Osteocyte (in vitro differentiated cells): ENCODE data around the genes ATXN7L3B, KCNC2 and KRR1.

DNA sequence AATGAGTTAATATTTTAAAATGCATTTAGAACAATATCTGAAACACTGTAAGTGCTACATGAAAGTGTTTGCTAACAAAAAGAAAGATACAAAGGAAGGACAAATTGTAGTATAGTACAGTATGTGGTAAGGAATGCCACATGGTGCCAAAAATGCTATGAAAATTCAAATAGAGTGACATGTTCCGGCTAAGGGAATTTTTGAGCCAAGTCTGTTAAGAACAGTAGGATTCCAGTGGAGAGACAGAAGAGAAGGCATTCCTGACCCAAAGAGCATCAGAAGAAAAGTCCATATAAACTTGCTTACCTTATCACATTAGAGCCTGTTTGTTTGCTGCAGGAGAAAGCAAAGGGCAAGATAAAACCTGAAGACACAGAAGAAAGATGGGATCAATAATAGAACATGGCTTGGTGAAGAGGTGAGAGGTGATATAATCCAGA lies 148.4 kb downstream of the TPH2 start:
- PRO-cap: no peak

- PRO-cap: no peak
Measured at GRCh38 chr12:74171548-74171902, 366.1 kb upstream of the ATXN7L3B start.

- PRO-cap: no peak
Measured at GRCh38 chr12:74292102-74293454, 245.1 kb upstream of the ATXN7L3B start.

GRCh38 chr12:74537597-74538537 lies at the start of gene ATXN7L3B:
TSS of gene ATXN7L3B (plus strand) at chr12:74537835.
- PRO-cap: bidirectional peak, plus-strand start at chr12:74537855, minus-strand start at chr12:74537763; bidirectional peak, plus-strand start at chr12:74538341, minus-strand start at chr12:74538271

DNA sequence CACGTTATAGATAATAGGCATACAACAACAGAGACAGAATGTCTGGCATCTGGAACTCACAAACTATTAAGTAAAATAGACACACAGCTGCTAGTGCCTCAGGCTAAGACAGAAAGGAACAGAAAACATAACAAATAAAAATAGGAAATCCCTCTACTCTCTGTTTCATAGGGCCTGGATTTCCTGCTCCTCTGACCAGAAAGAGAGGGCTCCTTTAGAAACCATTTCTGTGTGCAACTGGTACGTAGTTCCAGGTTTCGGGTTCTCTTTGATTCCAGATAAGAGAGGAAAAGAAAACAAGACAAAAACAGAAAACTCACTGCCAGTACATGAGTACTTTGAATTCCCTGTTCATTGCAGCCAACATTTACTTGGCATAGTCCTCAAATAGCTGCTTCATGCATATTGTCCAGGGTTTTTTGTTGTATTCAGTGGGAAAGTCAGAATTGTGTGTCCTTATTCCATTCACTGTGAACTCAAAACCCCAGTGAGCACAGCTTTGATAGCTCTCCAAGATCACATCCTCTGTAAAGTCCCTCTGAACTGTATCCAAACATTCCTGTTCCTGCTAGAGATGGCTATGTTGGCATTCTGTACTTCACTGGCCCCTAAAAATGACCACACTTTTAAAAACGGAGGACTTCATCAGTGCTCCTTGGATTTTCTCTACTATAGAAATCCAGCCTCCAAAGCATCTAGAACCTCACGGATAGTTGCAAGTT lies 48.9 kb downstream of the ATXN7L3B start:
- PRO-cap: no peak

DNA sequence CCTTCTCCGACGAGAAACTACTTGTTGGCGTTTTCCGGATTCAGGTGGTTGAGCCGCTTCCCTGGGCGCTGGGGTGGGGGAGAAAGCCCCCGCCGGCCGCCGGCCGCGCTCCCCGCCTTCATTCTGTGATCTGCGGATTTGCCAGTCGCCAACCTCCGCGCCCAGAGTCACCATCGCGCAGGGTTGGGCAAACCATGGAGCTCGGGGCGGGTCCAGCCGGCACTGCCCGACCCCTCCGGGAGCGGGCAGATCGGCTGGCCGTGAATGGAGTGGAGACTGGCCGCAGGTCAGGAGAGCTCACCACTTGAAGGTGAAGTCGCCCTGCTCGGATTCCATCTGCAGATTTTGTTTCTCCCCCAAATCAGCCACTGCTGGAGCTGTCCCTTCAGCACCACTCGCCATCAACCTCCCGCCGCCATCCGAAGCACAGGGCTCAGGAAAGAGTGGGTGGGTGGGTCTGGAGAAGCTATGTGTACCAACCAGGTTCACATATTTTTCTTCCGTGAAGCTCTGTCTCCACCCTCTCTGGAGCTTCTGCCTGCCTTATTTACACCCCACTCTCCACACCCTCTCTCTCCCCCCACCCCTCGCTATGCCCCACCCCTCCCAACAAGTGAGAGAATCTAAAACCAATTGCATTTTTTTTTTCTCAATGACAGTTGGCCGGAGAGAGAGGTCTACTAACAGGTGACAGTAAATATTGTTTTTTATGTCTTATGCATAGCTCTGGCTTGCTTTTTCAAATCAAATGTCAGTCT lies at the start of gene KCNC2:
Gene KCNC2 (minus strand): TSS at position 536 of the 758 bp plus-strand sequence.
- PRO-cap: no peak

GRCh38 chr12:75478523-75479167 lies 1.9 kb upstream of the GLIPR1 start:
- PRO-cap: no peak

GRCh38 chr12:75498972-75500109 lies 12.1 kb downstream of the KRR1 start:
- PRO-cap: no peak

GRCh38 chr12:75510806-75511997 lies at the start of gene KRR1:
TSS of gene KRR1 (minus strand) at chr12:75511609.
- PRO-cap: unidirectional peak, plus-strand start at chr12:75511179; bidirectional peak, plus-strand start at chr12:75511883, minus-strand start at chr12:75511633

DNA sequence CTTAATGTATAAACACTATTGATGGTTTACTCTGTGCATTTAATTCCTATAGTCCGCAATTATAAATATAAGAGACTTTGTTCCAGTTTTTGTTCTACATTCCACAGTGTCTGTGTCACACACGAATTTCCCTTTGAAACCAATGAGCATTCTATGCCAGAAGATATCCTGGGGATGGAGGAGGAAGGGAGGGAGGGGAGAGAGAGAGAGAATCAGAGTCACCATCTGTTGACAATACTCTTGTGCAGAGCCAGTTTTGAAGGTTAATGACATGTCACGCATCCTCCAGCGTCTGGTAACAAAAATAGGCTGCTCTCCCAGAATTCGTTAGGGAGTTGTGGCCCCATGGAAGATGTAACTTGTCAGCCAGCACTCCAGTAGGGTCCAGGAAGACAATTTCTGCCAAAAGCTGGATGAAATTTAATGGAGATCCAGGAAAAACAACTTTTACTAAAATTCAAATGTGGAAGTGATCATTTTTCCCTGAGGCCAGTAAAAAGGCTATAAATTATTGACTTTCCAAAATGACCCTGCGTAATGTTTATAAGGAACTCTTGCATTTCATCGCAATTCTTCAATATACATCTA lies 213.6 kb upstream of the KRR1 start:
- PRO-cap: no peak

- PRO-cap: no peak
Measured at GRCh38 chr12:75933786-75934207, 150.7 kb downstream of the NAP1L1 start.

DNA sequence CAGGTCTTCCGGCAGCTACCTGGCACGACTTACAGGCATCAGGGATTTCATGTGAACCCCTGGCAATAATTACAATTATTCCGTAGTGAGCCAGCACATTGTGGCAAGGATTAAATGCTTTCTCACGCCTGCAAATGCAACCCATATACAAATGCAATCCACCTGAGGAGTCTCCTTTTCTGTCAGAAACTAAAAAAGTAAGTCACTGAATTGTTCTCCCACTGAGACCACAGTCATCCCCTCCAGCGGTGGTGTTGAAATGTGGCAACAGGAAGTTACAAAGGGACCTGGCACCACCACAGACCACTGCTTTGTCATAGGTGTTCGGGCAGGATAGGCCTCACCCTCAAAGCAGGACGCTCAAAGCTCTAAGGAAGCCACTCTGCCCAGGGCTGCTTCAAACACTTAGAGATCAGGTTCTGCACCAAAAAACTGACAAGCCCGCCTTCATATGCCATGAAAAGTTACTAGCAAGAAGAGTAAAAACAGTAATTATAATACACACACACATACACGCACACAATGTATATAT lies 64.3 kb downstream of the NAP1L1 start:
- PRO-cap: no peak

DNA sequence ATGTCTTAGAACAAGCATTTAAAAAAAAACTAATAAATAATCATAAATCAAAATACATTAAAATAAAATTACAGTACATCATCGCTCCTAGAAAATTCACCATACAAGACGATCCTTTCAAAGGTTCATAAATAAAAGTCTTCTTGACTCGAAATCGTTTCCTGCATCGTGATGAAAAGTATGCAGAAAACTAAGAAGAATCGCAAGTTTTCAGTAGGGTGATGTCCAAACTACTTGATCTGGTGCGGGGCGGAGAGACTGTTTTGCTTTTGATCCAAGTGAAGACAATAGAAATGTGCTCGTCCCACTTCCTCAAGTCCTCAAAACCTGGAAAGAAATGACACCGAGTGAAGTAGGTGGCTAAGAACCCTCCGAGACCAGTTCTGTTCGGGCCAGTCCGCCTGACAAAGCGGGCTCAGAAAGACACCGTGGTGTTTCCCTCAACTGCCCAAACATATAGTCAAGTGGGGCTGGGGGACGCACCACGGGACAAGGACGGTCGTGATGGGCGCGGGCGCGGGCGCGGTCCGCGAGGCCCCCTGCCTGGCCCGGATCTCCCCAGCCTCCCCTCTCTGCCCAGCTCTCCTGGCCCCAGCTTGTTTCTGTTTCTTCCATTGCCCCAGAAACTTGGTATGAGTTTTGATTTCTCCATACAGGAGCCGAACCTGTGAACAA lies 54.6 kb downstream of the NAP1L1 start:
- PRO-cap: no peak

GRCh38 chr12:76055879-76056661 lies 28.4 kb downstream of the NAP1L1 start:
- PRO-cap: no peak

DNA sequence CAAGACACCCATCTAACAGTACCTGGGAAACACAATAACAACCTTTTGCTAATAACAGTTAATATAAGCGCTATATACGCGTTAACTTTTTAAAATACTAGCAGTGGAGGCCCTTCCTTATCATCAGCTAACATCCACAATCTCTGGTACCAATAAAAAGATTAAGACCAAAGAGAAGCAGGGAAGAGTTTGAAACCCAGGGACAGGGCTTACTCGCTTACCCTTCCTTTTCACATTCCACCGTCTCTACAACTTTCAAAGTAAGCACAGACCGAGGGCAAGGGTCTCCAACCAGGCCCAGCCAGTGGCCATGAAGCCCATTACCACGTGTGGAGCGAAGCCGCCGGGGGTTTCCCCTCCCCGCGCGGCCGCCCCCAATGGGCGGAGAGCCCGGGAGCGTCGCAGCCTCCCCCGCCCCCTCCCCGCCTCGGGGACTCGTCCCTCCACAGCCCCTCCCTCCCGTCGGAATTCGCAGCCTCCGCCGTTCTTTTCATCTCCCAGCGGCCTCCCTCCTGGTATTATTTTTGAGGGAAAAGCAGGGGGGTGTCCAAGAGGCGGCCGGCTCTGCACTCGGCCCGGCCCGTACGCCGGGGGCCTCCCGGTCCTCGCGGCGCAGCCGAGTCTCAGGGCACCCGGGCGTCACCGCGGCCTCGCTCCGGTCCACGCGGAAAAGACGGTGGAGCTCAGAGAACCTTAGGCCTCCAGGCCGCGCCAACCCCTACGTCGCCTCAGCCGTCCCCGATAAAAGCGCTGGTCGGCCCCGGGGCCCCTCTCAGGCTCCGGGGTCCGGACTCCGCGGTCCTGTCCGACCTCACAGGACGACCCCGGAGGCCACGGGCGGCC lies 652 bp downstream of the NAP1L1 start:
- PRO-cap: bidirectional peak, plus-strand start at position 518 of the sequence, minus-strand start at position 248 of the sequence

GRCh38 chr12:76372951-76373605 lies 24.9 kb upstream of the BBS10 start:
- PRO-cap: no peak

- PRO-cap: no peak
Measured at GRCh38 chr12:76513492-76514112, 46.0 kb downstream of the OSBPL8 start.

GRCh38 chr12:76514113-76514489 lies 45.5 kb downstream of the OSBPL8 start:
- PRO-cap: no peak

DNA sequence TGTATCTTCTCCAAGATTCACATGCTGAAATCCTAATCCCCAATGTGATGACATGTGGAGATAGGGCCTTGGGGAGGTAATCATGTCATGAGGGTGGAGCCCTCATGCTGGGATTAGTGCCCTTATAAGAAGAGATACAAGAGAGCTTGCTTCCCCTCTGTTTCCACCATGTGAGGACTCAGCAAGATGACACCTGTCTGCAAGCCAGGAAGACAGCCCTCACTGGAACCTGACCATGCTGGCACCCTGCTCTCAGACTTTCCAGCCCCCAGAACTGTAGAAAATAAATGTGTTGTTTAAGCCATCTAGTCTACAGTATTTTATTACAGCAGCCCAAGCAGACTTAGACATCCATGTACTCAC lies 36.1 kb downstream of the OSBPL8 start:
- PRO-cap: no peak

DNA sequence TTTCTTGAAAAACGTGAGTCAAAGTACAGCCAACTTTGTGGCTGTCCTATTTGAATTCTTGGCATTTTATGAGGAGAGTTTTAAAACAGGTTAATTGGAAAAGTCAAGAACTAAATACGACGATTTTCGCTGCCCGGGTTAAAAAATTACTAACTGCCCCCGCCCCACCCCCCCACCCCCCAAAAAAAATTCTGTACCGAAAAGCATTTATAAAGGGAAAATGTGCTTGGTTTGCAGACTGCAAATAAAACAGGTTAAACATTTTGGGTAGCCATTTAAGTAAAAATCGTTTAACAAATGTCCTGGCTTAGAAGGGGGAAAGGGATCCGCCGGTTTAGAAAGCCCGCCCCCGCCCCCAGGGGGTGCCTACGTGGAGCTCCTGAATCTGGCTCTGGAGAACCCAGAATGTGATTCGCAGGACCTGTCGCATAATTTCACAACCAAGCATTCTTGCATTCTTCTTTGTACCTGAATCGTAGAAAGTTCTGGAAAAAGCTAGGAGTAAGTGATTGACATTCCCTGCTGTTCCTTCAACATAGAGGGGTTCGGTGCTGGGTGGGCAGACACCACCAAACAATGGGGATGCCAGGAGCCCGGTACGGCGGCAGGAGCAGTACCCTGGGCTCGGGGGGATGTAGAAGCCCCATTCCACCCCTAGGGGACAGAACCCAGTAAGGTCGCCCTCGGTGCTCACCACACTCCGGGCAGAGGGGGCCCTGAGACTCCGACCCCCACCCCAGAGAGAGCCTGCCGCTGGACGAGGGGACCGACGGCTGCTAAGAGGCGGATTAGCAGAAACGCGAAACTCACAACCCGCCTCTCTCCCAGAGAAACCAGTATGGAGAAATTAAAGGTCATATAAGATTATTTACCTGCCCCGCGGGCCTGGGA lies 776 bp downstream of the CSRP2 start:
- PRO-cap: unidirectional peak, plus-strand start at position 394 of the sequence